Cerebral cortex (tissue), 2 donors: ENCODE measurements around the gene RPH3AL.

GRCh38 chr17:230835-231370, 49.5 kb upstream of the DOC2B start:
- PRO-cap, 2 experiments: no peak in any of the 2 experiments

DNA sequence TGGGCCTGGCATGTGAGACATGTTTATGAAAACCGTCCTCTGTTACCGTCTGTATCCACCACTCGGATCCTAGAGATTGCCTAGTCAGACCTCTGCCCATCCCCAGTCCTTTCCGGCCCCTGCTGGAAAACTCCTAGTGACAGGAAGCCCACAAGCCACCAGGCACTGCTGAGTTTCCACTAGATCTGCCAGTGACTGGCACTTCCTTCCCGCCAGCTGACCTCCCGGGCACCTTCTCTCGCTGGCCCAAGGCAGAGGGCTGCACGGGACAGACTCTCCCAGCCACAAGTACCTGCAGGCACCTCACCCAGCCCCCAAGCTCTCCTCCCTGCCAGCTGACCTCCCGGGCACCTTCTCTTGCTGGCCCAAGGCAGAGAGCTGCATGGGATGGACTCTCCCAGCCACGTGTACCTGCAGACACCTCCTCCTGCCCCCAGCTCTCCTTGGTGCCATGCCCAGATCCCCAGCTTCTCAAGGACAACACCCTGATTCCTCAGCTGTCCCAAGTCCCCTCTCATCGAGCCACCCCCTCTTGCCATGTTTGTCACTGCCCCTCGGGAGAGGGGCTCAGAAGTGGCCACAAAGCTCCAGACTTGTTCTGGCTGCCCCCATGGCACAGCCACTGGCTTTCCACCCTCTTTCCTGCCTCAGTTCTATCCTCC, 66.4 kb upstream of the DOC2B start:
- PRO-cap, 2 experiments: no peak in any of the 2 experiments

DNA sequence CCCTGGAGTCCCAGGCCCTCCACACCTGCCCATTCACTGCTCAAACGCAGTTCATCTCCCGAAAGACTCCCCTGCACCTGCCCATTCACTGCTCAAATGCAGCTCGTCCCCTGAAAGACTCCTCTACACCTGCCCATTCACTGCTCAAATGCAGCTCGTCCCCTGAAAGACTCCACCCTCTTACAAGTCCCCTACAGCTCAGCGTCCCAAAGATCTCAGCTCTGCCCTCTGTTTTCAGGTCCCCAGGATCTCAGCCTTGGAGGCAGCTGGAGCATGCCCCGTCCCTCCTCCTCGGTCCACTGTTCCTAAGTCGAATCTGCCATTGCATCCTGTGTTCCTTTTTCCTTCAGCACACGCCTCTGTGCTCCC, 41.7 kb downstream of the RPH3AL start:
- PRO-cap, 2 experiments: no peak in any of the 2 experiments

GRCh38 chr17:333547-334624, 18.7 kb downstream of the RPH3AL start:
- PRO-cap, 2 experiments: peak in 1 of 2 experiments; most common plus-strand start chr17:334157 (in 1); most common minus-strand start chr17:333859 (in 1)

GRCh38 chr17:352110-353031, at the start of gene RPH3AL:
RPH3AL (minus strand) TSS chr17:352807.
- PRO-cap, 2 experiments: peak in 1 of 2 experiments; most common minus-strand start chr17:352786 (in 1)

DNA sequence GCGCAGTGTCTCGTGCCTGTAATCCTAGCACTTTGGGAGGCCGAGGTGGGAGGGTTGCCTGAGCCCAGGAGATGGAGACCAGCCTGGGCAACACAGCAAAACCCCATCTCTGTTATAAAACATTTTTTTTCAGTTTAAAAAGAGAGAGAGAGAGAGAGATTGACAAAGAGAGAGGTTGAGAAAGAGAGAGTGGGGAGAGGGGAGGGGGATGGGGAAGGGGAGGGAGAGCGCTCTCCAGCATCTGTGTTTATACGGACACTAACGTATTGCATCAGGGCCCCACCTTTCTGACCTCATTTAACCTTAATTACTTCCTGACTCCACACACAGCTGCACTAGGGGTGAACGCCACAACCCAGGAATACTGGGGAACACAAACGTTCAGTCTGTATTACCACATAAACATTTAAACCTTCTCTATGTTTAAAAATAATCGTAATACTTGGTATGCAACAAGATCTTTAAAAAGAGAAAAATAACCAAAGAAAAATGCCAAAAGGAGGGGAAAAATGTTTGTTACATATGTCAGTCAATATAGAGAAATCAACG, 24.9 kb upstream of the RPH3AL start:
- PRO-cap, 2 experiments: no peak in any of the 2 experiments

- PRO-cap, 2 experiments: no peak in any of the 2 experiments
Measured at GRCh38 chr17:382581-383436, 27.3 kb upstream of the C17orf97 start.

DNA sequence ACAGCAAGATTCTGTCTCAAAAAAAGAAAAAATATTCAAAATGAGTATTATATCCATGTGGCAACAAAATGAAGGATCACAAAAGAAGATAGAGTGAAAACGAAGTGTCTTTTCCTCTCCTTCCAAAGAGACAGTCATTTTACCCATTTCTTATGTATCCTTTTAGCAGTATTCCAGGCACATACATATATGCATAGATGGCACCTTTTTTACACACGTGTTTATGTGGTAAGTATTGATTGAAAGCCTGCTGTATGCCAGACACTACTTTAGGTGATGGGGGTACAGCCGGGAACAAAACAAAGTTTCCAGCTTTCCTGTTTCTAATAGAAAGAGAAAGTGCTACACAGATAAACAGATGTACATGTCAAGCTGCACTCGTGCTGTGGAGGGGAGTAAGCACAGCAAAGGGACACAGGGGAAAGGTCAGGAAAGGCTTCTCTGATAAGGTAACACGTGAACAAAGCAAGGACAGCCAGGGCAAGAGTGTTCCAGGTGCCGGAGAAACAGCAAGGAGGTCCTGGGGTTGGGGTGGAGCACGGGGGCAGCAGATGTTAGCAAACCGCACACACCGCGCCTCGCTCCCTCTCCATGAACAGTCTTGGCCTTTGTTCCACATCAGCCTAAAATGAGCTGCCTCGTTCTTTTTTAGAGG, 16.5 kb upstream of the C17orf97 start:
- PRO-cap, 2 experiments: no peak in any of the 2 experiments

GRCh38 chr17:673045-673735, 41.4 kb downstream of the VPS53 start:
- PRO-cap, 2 experiments: no peak in any of the 2 experiments

GRCh38 chr17:850418-851201, 68.5 kb downstream of the MRM3 start:
- PRO-cap, 2 experiments: no peak in any of the 2 experiments

DNA sequence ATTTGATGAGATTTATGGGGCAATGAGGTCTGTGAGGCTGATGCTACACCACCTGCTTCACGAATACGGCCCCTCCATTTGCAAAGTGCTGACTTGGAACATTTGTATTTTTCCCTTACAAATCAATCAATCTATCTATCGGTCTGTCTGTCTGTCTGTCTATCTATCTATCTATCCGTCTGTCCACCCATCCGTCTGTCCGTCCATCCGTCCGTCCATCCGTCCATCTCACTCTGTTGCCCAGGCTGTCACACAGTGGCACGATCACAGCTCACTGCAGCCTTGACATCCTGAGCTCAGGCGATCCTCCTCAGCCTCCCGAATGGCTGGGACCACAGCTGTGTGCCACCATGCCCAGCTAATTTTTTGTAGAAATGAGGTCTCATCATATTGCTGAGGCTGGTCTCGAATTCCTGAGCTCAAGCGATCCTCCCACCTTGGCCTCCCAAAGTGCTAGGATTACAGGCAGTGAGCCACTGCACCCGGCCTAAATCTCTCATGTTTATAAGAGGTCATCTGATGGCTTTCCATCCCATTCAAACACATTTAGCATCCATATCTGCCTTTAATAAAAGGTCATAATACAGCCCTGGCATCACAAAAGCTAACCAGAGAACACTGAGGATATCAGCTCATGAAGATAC, 88.6 kb downstream of the NXN start:
- PRO-cap, 2 experiments: no peak in any of the 2 experiments

DNA sequence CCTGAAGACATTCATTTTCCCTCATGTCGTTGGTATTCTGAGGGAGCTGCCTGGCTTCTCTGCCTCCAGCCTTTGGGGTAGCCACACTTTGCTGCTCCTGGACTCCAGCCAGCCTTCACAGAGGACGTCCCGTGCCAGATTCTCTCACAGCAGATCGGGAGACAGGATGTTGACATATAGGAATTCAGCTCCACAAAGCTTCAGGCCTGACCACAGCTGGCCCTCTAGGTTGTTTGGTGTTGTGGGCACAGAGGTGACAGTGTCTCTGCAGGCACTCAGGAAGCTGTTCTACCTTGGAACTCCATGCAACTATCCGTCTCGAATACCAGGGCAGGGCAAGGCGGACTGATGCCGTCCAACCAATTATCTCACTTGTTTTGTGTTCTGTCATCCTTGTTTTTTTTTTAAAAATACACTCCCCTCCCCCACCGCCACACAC, 4.3 kb downstream of the TIMM22 start:
- PRO-cap, 2 experiments: no peak in any of the 2 experiments

DNA sequence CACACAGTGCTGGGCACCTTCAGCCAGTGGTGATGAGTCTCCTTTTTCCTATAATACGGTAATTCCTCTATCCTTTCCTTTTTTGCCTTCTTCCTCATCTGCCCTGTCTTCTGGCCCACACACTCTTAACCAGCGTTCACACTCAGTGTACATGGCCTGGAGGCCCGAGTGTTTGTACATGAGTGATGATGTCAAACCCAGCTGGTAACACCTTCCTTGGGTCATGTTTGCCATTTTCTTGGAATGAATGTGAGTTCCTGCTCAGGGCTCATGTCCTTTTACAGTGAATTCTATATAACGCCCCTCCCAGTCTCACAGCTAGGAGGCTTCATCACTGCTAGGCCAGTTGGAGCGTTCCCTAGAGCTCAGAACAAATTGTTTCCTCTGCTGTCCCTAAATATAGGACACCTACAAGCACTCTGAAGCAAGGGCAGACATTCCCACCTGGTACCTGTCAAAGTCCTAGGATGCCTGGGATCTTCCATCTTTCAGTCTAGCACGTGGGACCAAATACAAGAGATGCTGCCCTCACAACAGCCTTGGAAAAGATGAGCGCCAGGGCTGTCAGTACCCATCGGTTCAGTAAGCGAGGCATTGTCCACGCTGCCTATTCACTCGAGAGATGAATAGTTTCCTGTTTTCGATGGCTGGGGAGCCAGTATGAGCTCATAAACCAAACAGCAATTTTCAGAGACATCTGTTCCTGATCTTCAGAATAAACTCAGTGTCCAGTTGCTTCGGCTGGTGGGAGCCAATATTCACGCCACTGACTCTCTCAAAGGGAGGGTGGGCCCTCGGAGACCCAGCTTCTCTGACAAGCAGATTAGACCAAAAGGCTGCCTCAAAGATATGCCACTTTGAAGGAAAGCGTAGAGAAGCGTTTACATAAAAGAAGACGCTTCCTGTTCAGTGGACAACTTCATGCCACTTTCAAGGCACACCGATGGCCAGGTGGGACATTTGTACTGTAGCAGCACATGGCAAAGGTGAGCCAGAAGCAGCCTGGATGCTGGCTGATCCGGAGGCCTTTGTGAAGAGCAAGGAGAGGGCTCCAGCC, 5.7 kb downstream of the TIMM22 start:
- PRO-cap, 2 experiments: peak in 1 of 2 experiments; most common plus-strand start position 852 of the sequence (in 1); most common minus-strand start position 550 of the sequence (in 1)

DNA sequence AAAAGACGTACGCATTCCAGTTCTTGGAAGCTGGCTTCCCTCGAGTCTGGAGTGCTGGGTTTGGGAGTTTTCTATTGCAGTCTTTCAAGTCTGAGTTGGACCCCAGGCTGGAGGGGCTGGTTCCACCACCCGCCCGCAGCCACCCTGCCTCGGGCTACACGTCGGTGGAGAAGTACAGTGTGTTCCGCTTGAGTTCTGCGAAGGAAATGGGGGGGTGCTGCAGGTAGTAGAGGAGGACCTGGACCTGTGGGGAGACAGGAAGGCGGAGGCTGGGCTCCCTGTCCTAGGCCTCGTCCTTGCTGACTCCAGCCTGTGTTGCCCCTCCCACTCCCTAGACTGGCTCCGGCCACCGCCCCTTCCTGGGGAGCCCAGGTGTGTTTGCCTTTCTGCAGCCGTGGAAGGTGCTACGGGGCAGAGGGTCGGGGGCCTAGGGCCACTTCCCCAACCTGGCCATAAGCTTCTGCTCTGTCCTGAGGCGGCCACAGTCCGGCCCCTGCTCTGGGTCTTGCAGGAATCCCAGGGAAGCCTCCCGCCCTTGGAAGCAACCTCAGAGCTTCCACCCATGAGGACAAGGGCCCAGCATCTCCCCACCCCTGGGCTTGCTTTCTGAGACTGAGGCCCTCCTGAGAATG, 9.1 kb downstream of the TIMM22 start:
- PRO-cap, 2 experiments: no peak in any of the 2 experiments

DNA sequence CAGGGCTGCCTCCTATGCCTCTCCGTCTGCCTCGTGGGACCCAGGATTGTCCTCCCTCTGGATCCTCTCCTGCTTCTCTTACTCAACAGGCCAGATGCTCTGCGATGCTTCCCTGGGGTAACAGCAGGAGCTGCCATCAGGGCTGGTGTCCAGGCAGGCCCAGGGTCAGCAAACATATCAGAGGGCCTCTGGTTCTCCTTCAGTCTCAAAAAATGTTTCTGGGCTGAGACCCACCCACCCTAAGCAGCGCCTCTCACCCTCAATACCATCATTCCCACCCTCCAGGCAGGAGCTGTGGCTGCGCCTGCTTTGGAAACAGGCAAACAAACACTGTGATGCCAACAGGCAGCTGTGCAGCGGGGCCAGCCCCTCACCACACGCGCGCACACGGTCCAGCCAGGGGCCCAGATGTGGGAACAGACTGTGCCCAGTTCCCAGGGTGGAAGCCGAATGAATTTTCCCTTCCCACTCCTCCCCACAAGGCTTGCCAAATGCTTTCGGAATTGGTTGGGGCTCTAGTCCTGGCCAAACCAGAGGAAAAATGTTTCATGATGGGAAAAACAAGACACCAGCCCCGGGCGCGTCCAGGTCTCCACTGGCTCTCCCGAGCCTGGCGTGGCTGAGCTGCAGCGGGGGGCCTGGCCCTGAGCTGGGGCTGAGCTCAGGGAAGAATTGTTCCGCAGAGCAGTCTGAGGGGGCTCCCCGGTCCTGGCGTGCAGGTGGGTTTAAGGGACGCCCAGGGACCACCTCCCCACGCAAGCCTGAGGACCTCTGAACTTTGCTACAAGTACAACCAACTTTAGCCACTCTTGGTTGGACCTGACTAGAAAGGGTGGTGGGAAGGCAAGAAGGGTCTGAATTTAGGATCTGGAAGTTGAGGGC, 11.4 kb downstream of the TIMM22 start:
- PRO-cap, 2 experiments: peak in 1 of 2 experiments; most common minus-strand start position 296 of the sequence (in 1)

- PRO-cap, 2 experiments: no peak in any of the 2 experiments
Measured at GRCh38 chr17:1036947-1037615, 40.2 kb downstream of the TIMM22 start.

- PRO-cap, 2 experiments: peak in 1 of 2 experiments; most common minus-strand start chr17:1122549 (in 1)
Measured at GRCh38 chr17:1122410-1122722, 57.4 kb downstream of the ABR start.

DNA sequence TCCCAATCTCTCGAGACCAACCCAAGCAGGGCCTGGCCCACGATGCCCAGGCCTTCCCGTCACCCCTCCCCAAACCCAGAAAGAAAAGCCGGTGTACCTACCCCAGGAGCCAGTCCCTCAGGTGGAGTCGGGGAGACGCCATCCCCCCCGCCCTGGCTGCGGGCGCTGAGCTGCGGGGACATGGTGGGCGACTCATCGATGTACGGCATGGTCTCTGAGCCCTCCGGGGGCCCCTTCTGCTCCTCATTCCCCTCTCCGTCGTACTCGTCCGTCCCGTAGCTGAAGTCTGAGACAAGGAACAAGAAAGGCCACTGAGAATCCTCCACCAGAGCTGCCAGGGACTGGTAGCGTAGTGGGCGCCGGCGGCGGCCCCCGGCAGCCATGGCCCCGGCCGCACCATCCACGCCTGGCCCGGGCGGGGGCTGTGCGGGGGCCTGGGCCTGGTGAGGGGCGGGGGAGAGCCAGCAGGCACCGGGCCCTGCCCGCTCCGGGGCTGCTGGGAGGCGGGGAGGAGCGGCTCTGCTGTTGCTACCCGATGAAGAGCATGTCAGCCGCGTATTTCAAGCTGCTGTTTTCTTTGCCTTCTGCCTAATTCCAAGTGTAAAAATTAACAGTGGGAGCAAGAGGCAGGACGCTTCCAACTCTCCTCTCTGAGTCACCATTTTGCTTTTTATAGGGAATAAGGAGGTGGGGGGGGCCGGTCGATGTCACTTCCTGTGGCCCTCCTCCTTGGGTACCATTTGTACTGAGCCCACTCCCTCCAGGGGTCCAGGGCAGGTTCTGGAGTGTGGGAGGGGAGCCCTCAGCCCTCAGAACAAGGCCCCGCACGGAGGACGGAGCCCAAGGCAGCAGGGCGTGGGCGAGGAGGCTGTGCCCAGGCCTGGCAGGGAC, 54.5 kb downstream of the ABR start:
- PRO-cap, 2 experiments: peak in 1 of 2 experiments; most common plus-strand start position 603 of the sequence (in 1); most common minus-strand start position 645 of the sequence (in 1)

GRCh38 chr17:1203024-1203412, 23.2 kb upstream of the ABR start:
- PRO-cap, 2 experiments: no peak in any of the 2 experiments

DNA sequence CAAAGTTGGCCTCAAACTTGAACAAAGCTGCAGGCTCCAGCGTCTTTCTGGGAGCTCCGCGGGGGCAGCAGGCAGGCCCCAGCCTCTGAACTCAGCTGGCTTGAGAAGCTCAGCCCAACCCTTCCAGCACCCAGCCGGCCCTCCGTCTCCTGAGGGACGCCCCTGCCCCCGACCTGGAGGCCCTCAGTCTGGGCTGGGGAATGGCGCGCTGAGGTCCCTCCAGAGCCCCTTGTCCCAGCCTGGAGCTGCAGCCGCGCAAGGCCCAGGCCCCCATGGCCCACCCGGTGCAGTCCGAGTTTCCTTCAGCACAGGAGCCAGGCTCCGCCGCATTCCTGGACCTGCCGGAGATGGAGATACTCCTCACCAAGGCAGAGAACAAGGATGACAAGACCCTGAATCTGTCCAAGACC, 273 bp downstream of the TRARG1 start:
- PRO-cap, 2 experiments: no peak in any of the 2 experiments